Vein endothelial cell (primary cell): ENCODE measurements around the gene PABPC3.

GRCh38 chr13:21476898-21477518 is 17.9 kb upstream of the ZDHHC20 start:
- CAGE, long polyA plus RNA: no peak

DNA sequence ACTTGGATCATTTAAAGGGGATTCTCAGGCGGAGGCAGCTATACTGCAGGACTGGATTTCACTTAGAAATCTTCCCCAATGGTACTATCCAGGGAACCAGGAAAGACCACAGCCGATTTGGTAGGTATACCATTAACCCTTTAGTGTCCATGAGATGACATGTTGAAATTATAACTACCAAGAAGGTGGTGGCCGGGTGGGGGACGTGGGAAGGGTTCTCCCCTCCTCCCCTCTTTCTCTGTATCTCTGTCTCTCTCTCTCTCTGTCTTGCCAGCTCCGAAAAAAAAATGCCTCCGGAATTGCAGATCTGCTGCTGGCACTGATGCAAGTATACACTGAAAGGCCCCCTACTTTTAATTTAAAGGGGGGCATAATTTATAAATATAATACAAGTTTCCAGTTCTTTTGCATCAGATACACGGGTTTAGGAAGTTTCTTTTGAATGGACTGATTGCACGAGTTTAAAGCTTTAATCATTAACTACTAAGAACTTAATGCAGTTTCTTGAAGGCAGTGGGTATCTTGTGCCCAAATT is 1.3 kb downstream of the FGF9 start:
- CAGE, long polyA plus RNA: no peak

- CAGE, long polyA plus RNA: no peak
Measured at GRCh38 chr13:22916351-22916704, 264.5 kb upstream of the SGCG start.

- CAGE, long polyA plus RNA: no peak
Measured at GRCh38 chr13:23321381-23322438, 111.8 kb downstream of the SACS start.

DNA sequence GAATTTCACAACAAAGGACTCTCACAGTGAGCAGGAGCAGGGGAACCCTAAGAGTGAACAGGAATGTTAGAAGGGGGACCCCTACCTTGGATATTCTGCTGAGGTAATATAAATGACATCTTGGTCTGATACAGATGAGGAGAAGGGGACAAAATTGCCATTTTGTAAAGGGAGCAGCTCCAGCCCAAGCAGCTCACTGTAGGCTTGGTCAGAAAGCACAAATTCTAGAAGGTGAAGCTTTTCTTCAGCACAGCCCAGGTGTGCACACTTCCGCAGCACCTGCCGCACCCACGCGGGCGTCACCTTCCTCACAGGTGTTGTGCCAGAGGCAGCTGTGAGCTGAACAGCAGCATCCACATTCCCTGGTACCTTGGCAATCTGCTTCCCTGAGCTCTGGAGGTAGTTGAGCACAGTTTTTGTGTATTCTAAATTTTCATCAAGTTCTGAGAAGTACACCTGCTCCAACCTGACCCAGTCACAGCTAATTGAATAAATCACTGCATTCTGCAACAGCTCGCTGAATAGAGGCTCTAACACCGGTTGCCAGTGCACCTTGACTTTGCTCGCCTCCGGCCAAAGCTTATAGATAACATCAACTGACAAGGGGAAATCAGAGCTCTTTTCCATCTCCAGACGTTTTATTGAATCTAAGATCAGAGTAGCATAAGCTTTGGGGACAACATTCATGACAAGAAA is 78.9 kb downstream of the SACS start:
- CAGE, long polyA plus RNA: no peak

DNA sequence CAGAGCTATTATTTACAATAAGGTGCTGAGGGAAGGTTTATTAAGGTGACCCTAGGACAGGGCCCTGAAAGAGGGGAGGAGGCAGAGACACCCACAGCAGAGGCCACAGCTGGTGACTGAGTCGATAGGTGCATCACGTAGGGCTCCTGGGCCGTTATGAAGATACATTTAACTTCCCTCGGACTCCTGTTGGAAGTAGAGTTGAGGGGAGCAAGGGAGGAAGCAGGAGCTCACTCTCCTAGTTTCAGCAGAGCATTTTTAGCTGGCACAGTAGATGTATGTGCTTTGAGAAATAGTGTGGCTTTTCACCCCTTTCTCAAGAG is 66.3 kb downstream of the TNFRSF19 start:
- CAGE, long polyA plus RNA: no peak

DNA sequence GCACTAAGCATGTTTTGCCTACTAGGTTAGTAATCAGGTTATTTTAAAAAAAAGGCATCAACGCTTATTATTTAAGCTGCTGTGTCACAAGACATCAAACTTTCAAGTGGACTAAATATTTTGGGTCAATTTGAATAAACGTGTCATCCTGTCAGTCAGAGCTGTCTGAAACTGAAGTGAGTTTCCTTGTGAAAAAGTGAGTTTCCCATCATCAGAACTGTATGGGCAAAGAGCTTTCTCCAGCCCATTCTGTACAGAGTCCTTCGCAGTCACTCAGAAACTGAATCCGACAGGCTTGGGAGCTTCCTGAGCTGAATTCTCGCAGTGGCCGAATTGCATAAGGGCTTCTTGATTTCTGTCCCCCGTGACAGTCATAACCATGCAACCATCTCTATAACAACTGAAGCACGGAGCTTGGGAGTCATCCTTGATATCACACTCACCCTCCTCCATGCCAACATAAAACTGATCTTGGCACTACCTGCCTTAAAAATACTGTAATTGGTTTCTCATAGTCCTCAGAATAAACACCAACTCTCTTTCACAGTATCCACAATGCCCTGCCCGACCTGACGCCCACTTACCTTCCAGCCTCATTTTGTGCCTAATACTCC is 139.8 kb downstream of the MIPEP start:
- CAGE, long polyA plus RNA: no peak

- CAGE, long polyA plus RNA: no peak
Measured at GRCh38 chr13:23778710-23779339, 110.4 kb downstream of the MIPEP start.

- CAGE, long polyA plus RNA: no peak
Measured at GRCh38 chr13:23966870-23967078, 77.6 kb upstream of the MIPEP start.

DNA sequence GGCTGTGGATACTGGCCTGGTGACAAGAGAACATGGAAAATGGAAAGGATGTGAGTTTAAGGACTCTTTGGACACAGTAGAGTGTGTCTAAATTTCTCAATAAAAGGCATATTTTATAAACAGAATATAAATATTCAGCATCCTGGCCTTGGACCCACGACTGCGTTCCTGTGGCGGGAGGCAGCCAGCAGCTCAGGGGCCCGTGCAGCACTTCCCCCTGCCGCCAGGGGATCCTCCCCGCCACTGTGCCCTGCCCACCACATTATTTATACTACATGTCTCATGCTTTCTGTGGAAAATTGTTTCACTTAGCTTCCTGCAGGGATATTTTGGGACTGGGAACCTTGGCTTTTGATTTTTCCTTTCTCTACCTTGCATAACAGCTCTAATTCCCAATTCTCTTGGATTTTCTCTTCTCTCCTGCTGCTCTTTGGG is 107.9 kb upstream of the SPATA13 start:
- CAGE, long polyA plus RNA: no peak

GRCh38 chr13:24192443-24193166 is 32.1 kb downstream of the SPATA13 start:
- CAGE, long polyA plus RNA: no peak

- CAGE, long polyA plus RNA: no peak
Measured at GRCh38 chr13:24280580-24281467, 28.6 kb upstream of the C1QTNF9 start.

- CAGE, long polyA plus RNA: no peak
Measured at GRCh38 chr13:24288369-24288735, 21.0 kb upstream of the C1QTNF9 start.

GRCh38 chr13:24506156-24506670 is 6.4 kb downstream of the PARP4 start:
- CAGE, long polyA plus RNA: no peak

- CAGE, long polyA plus RNA: no peak
Measured at GRCh38 chr13:24510654-24511873, 1.5 kb downstream of the PARP4 start.

- CAGE, long polyA plus RNA: no peak
Measured at GRCh38 chr13:24511874-24512706, 488 bp downstream of the PARP4 start.

- CAGE, long polyA plus RNA: no peak
Measured at GRCh38 chr13:24968033-24968622, 45.5 kb upstream of the CENPJ start.

GRCh38 chr13:25095907-25096260 is at the start of gene PABPC3:
Gene PABPC3 (plus strand): TSS chr13:25096136.
- CAGE, long polyA plus RNA: no peak

DNA sequence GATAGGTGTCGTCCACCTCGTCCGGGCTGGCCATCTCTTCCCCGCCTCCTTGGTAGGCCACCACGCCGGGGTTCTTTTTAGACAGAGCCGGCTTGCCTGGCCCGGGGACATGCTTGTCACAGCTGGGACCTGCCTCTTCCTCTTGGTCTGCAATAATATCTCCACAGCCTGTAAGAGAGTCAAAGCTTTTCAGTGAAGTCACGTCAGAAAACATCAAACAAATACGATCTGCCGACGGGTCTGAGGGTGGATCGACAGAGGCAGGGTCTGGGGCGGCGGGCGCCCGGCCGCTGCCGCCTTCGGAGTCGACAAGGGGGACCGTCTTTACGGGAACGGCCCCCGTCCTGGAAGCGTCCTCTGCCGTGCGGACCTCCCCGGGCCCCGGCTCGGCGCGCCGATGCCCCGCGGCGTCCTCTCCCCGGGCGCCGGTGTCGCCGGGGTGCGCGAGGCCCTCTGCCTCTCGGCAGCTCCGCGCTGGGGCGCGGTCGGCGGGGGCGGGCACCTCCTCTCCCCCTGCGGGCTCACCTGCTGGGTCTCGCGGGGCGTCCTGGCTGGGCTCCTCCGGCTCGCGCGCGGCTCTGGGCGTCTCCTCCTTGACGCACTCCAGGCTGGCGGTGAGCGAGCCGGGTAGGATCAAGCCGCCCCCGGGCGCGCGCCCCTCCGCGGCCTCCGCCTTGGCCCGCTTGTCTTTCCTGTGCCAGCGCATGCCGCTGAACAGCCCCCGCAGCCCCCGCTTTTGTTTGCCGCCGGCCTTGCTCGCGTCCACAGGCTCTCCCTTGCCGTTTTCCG is 1.6 kb downstream of the AMER2 start:
- CAGE, long polyA plus RNA: no peak

GRCh38 chr13:25285359-25285903 is 1.9 kb downstream of the MTMR6 start:
- CAGE, long polyA plus RNA: no peak